Hair follicle dermal papilla cell (primary cell): ENCODE measurements around a stretch of chr4.

- CAGE, long polyA plus RNA = no peak
Measured at GRCh38 chr4:17857487-17857991, 46.8 kb downstream of the NCAPG start.

DNA sequence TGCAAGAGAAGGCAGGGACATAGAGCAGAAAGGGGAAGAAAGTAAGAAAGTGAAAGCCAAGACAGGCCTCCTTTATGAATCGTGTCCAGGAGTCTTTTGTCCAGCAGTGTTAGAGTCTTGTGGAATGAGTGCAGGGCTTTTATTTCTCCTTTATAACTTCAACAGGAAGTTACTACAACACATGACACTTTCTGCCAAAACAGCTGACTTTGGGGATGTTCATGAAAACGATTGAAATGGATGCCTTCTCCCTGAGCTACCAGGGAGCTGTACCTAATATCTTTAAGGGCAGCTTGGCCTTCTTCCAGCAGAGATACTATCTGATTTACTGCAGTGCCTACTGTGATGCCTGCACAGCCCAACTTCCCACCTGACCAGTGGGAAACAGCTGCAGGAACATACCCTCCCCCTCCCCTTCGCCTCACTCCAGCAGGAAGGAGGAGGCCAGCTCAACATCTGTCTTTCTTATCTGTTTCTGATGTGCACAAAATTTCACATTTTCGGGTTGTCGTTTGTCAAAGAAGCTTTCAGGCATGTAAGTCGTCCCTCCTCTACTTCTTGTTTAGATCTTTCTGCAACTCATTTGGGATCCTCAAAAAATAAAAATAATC lies 557.6 kb upstream of the SLIT2 start:
- CAGE, long polyA plus RNA = no peak

DNA sequence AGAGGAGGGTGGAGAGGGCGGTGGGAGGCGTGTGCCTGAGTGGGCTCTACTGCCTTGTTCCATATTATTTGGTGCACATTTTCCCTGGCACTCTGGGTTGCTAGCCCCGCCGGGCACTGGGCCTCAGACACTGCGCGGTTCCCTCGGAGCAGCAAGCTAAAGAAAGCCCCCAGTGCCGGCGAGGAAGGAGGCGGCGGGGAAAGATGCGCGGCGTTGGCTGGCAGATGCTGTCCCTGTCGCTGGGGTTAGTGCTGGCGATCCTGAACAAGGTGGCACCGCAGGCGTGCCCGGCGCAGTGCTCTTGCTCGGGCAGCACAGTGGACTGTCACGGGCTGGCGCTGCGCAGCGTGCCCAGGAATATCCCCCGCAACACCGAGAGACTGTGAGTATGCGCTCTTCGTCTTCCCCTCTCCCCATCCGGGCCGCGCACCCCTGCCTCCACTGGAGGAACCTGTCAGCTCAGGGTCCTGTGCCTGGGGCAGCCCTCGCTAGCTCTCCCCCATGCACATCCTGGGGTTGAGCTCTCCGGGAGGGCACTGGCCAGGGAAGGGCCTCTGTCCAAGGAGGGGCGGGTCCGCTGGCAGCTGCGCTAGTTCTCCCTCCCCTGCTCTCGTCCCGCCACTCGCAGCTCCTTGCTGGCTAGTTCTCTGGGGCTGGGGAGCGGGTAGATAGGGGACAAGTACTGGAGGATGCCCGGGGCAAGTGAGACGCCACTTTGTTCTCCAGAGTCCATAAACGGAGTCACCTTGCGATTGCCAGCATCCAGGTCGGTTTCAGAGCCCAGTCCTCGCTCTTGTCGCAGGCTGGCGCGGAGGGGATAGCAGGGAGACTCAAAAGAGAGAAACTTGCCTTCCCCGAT lies 2.1 kb downstream of the SLIT2 start:
- CAGE, long polyA plus RNA = no peak

- CAGE, long polyA plus RNA = no peak
Measured at GRCh38 chr4:20254472-20255331, 3.0 kb downstream of the SLIT2 start.

- CAGE, long polyA plus RNA = no peak
Measured at GRCh38 chr4:20739322-20740250, 39.3 kb downstream of the PACRGL start.

GRCh38 chr4:22402270-22402851 lies 113.5 kb downstream of the ADGRA3 start:
- CAGE, long polyA plus RNA = no peak

GRCh38 chr4:23795340-23796081 lies 94.3 kb downstream of the PPARGC1A start:
- CAGE, long polyA plus RNA = no peak

DNA sequence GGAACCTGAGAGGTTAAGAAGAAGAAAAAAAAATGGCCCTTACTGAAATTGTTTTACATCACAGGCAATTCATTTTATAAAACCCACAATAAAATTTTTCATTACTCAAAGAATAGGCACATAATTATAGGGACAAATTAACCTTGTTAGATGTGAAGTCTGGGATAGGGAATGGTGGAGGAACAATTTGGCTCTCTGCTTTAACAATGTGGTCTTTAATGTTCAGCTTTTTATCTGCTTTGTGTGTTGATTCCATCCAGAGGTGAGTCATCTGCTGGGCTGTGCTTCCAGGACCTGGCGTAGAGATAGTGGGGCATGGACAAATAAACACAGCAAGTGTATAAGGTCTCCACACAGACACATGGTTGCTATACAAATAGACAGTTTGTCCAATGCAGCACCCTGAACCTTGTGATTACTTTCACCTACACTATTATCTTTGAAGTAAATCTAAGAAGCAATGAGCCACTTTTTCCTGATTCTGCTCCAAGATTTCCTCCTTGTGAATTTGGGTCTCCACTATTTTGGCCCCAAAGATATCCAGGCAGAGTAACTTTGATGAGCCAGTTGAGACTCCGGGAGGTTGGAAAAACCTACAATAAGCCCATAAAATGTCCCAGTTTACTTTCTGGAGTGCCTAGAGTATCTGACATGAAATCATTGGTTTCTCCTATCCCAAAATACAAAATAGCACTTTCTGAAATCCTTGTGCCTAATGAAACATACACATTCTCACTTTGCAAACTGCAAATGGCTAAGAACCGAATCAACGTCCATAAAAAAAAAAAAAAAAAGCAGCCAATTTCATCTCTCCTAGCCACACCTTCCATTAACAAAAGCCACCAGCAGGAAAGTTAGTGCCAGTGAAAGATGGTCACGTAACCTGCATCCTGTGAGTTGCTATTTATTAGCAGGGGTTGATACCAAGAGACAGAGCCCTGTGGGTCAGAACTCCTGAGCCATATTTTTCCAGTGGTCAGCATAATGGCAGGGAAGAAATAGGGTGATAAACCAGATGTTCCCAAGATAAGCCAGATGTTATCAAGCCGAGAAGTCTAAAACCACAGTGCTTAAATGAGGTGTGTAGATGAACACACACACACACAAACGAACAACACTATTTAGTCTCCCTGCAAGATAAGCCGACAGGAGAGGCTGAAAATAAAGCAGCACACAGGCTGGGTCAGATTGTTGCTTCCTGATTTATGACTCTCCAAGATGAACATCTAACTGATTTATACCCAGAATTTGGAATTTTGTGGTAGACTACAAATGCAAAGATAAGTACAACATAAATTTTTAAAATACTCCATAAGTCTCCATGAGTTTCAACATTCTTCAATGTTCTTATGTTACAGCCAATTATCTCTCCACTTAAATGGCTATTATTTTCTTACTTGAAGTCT lies 11.8 kb downstream of the PPARGC1A start:
- CAGE, long polyA plus RNA = no peak

GRCh38 chr4:23884167-23884654 lies 5.6 kb downstream of the PPARGC1A start:
- CAGE, long polyA plus RNA = no peak

GRCh38 chr4:23930579-23931456 lies 41.0 kb upstream of the PPARGC1A start:
- CAGE, long polyA plus RNA = no peak

GRCh38 chr4:24279350-24280223 lies 304.8 kb downstream of the DHX15 start:
- CAGE, long polyA plus RNA = no peak

GRCh38 chr4:24312516-24312793 lies 271.9 kb downstream of the DHX15 start:
- CAGE, long polyA plus RNA = no peak

- CAGE, long polyA plus RNA = no peak
Measured at GRCh38 chr4:24320881-24321618, 263.3 kb downstream of the DHX15 start.

DNA sequence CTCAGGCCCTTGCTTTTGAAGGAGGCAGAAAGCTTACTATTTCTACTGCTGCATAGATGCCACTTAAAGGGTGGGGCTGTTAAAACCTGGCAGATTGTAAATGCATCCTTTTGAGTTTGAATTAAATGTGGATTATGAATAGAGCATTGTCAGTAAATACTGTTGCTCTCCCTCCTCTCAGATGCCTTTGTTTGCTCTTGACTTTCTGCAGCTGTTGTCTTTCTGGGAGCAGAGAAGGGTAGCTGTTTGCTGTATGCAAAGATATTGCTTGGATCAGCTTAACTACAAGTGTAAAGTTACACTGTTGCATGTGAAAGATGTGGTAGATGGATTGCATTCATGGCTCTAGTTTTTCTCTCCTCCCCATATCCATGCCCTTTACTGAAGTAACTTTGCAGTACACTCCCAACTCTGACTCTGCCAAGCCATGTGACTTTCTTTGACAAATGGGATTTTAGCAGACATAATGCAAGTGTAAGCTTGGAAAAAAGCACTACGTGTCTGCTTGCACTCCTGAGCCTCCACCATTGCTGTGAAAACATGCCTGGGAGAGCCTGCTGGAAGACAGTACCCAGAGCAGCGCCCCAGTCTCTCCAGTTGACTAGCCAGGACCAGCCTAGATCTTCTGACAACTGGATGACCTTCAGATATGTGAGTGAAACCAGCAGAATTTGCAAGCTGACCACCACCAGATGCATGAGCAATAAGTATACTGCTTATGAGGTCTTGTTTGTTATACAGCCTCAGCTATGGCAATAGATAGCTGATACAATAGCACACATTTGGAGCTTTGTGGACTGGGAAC lies 75.2 kb upstream of the DHX15 start:
- CAGE, long polyA plus RNA = no peak

GRCh38 chr4:25115899-25116207 lies 44.4 kb downstream of the SEPSECS start:
- CAGE, long polyA plus RNA = no peak

GRCh38 chr4:25444326-25444525 lies 67.2 kb downstream of the ANAPC4 start:
- CAGE, long polyA plus RNA = no peak

GRCh38 chr4:25568976-25569512 lies 86.6 kb upstream of the SLC34A2 start:
- CAGE, long polyA plus RNA = no peak

DNA sequence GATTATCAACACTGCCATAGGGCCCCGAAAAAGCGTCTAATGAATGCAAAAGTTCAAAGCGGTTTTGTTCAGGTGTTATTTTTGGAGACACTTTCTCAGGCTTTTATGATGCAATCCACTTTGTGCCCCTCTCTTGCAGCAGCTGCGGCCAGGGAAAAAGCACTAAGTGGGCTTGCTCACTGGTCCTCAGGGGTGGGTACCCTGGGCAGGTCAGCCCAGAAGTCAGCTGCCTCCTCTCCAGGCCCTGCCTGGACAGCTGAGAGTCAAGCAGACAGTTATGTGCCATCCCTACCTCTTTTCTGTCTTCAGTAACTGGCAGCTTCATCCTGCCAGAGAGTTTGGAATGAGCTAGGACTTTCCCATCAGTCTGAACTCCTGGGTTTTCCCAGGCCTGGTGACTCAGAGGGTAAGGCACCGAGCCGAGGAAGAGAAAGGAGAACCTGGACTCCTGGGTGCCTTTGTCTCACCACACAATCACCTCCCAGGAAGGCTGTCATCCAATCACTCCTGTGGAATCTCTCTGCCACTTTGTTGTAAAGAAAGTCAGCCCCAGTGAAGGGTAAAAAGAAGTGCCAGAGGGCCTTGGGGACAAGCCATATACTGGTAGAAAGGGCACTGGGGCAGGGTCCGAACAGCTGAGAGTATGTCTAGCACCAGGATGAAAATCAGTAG lies 3.5 kb upstream of the SLC34A2 start:
- CAGE, long polyA plus RNA = no peak

DNA sequence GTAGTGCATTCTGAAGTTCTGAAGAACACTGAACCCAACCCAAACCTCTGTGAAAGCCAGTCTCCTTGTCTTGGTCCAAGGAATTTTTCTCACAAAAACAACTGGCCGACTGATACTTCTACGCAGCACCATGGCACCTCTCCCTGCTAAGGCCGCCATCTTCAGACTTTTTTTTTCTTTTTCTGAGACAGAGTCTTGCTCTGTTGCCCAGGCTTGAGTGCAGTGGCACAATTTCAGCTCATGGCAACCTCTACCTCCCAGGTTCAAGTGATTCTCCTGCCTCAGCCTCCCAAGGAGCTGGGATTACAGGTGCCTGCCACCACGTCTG lies 30.6 kb downstream of the SLC34A2 start:
- CAGE, long polyA plus RNA = no peak

DNA sequence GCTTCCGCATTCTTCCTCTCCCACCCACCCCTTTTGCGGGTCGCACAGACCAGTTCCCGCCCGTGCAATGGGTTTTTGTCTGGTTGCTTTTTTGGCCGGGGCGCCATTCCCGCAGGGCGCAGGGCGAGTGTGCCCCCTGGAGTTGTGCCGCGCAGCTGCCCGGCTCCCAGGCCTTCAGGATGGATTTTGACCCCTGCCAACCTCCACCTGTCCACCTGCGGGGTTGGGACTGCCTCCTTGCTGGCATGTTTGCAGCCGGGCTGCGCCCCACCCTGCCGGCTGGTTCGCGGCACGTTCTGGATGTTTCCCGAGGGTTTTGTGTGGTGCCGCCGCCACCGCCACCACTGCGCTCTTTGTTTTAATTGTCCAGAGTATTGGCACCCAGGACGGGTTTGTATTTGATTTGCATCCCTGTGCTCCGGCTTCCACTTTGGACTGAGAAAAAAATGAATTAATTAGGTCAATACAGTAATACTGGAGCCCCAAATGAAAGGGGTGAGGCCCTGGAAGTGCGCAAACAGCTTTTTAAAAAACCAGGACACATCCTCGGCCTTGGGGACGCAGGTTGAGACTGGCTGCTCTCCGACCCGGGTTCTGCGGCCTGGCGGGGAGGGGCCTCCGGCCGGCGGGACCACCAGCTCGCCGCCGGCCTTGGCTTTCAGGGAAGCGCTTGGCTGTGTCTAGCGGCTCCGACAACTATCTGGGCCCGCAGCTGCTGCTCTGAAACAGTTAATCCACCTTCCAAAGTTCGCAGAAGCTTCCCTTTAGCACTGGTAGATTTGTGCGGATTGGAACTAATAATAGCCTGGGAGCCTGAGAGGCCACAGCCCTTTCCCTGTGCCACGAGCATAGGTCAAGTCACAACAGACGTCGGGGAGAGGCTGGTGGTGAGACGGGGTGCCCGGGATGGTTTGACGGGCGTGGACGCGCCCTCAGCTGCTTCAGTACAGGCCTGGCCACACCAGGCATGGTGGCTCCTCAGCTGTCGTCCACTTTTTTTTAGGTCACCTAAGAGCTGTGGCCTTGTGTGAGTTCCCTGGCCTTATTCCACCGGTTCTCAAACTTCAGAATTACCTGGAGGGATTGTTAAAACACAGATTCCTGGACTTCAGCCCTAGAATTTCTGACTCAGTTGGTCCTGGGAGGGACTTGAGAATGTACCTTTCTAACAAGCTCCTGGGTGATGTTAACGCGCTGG lies 1.0 kb upstream of the SEL1L3 start:
- CAGE, long polyA plus RNA = no peak